Fallopian tube (tissue), 1 donor: Measurements from ENCODE around the gene HSBP1.

GRCh38 chr16:83247754-83248224, 560.0 kb upstream of the HSBP1 start:
- PRO-cap = no peak

- PRO-cap = bidirectional peak, plus-strand start at chr16:83808021, minus-strand start at chr16:83807820
Observed at GRCh38 chr16:83807597-83808825, at the start of gene HSBP1. Gene HSBP1 (plus strand): TSS chr16:83807978.

GRCh38 chr16:83912979-83913555, 14.2 kb downstream of the MLYCD start:
- PRO-cap = bidirectional peak, plus-strand start at chr16:83913382, minus-strand start at chr16:83913252

- PRO-cap = no peak
Observed at GRCh38 chr16:84074786-84075297, 32.2 kb upstream of the SLC38A8 start.

- PRO-cap = no peak
Observed at GRCh38 chr16:84299417-84300309, 5.0 kb downstream of the WFDC1 start.

DNA sequence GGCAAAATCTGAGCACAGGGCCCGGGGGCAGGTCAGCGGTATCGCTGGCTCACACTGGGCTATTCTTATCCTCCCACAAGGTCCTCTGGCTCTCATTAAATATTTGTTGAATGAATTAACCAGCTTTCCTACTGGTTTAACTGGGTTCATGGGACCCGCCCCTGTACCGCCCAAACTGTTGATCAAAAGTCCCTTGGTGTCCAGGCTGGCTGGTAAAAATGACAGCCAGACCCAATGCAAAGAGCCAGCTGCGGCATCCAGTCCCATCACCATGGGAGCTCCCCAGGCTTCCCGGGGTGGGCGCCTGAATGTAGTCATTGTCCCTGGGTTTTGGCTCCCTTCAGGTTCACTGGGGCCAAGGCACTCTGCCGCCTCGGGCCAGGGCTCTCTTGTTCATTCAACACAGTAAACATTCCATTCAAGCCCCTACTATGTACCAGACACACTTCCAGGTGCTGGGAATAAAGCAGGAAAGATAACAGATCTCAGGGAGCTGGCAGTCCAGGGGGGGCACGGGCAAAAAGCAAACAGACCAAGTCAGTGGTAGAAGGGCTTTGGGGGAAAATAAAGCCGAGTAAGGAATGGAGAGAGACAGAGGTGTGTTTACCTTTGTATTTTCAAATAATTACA, 11.7 kb upstream of the ATP2C2 start:
- PRO-cap = no peak

GRCh38 chr16:84524325-84524690, 19.8 kb upstream of the MEAK7 start:
- PRO-cap = no peak

DNA sequence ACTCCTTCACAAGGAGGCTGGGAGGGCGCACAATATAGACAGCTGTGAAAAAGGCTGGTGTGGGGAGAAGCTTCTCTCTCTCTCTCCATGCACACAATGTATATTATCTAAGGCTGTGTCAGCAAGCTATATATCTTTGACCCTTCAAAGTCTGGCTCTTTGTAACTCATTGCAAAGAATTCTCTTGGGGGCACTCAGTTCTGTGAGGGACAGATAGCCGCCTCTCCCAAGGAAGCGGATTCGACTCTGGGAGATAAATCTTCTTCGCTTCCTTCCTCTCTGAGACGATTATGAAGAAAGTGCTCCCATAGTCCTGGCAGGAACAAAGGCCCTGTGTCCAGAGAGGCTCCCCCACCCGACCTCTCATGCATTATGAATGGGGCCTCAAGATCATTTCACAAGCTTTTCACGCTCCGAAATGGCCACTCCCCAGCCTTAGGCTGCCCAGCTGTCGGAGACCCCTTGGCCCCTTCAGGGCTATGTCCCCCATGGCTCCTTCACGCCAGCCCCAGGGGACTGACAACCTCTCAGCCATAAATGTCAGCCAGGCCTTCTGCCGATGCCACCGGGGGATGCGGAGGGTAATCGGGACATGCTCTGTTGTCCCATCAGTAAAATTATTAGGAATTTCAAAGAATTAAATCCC, 33.3 kb upstream of the MEAK7 start:
- PRO-cap = no peak

DNA sequence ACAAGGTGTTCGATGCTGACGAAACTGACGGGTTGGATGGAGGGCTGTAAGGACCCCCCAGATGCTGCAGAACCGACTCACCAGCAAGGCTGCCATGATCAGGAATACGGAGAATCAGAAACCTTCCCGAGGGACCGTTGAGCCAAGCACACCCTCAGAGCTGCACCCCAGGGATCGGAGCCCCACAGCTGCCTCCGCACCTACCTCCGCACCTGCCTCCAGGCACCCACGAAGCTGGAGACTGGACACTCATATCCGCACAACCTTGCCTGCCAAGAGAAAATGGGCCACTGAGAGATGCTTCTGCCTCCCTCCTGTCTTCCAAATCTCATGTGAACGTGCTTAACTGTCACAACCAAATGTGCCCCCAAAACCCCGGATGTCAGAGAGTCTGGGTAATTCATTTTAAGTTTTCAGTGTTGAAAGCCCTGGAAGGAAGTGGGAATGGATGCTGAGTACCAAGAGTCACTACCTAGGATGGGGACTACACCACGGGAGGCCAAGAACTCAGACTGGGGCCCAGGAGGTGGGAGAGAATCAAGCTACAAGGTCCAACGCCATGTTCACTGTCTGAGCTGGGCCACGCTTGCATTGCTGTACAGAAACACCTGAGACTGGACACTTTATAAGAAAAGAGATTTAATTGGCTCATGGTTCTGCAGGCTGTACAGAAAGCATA, 49.4 kb upstream of the MEAK7 start:
- PRO-cap = unidirectional peak, minus-strand start at position 332 of the sequence

GRCh38 chr16:84585703-84586639, 31.9 kb downstream of the COTL1 start:
- PRO-cap = no peak

DNA sequence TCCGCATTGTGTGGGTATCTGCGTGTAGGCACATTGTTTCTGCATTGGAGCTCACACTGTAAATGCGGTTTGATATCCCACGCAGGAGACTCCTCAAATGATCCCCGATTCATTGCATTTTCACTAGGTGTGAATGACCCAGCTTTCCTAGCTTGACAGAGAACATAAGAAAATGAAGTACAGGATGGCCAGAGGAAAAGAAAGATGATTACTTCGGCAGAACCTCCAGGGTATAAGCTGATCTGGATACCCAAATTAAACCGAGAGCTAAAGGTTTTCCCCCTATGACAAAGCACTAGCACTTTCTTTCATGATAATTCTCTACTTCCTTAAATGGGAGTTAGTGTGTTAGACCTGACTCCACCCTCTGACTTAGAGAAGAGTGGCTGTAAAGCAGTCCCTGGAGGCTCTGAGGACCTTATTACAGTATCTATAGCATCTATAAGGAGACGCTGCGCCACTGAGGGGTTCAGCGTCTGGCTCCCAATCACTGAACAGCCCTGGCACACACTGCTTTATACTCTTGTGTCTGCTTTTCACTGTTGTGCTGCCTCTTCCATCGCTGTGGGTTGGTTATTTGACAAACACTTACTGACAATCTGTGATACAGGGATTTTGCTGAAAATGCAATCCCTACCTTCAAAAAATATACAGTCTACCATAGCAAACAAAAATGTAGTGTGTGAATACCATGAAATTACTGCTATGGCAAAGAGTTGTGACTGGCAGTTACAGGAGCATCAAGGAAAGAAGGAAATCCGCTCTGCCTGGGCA, 17.1 kb downstream of the COTL1 start:
- PRO-cap = no peak

GRCh38 chr16:84614744-84616014, 2.7 kb downstream of the COTL1 start:
- PRO-cap = no peak

GRCh38 chr16:84723699-84724526, 24.1 kb downstream of the USP10 start:
- PRO-cap = no peak

- PRO-cap = bidirectional peak, plus-strand start at chr16:84730700, minus-strand start at chr16:84730569
Observed at GRCh38 chr16:84730361-84730954, 30.7 kb downstream of the USP10 start.

DNA sequence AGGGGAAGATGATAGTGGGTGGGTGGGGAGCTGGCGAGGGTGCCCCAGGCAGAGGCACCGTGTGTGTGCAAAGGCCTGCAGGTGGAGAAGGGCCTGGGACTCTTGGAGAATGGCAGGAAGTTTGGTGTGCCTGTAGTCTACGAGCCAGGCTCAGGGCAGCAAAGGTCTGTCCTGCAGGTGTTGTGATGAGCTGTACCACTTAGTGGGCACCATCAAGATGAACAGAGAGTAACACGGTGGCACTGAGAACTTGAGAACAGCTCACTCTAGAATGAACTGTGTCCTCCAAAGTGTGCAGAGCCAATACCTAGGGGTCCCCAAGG, 4.3 kb downstream of the CRISPLD2 start:
- PRO-cap = no peak

- PRO-cap = no peak
Observed at GRCh38 chr16:84845565-84846110, 25.9 kb downstream of the CRISPLD2 start.

DNA sequence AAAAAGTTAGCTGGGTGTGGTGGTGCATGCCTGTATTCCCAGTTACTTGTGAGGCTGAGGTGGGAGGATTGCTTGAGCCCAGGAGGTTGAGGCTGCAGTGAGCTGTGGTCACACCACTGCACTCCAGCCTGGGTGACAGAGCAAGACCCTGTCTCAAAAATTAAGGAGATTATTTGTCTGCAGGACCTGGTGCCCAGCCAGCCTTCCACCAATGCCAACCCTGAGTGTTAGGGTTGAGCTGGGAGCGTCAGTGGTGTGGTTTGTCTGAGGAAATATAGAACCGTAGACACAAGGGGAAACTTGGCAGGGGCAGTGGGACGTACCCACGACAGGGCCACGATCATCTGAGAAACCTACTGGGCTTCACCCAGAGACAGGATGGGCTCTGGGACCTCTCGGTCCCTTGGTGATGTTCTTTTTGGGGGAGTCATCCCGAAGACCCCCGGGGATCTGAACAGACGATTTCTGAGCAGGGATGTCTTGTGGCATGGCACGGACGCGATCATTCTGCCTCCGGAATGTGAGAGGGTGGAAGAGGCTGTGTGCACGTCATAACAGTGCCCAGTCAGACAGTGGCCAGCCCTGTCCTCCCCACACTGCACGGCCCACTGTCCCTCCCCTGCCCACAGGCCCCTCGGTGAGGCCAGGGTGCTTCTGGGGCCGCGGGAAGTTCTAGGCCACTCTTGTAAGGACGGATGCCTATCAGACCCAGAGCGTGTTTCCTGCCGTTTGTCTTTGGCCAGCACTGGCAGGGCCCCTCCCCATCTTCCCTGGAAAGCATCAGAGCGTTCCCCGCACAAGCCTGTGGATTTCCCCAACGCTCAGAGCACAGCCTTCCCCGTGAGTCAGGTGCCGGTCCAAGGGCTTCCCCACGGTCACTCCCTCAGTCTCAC, 33.4 kb downstream of the CRISPLD2 start:
- PRO-cap = no peak

DNA sequence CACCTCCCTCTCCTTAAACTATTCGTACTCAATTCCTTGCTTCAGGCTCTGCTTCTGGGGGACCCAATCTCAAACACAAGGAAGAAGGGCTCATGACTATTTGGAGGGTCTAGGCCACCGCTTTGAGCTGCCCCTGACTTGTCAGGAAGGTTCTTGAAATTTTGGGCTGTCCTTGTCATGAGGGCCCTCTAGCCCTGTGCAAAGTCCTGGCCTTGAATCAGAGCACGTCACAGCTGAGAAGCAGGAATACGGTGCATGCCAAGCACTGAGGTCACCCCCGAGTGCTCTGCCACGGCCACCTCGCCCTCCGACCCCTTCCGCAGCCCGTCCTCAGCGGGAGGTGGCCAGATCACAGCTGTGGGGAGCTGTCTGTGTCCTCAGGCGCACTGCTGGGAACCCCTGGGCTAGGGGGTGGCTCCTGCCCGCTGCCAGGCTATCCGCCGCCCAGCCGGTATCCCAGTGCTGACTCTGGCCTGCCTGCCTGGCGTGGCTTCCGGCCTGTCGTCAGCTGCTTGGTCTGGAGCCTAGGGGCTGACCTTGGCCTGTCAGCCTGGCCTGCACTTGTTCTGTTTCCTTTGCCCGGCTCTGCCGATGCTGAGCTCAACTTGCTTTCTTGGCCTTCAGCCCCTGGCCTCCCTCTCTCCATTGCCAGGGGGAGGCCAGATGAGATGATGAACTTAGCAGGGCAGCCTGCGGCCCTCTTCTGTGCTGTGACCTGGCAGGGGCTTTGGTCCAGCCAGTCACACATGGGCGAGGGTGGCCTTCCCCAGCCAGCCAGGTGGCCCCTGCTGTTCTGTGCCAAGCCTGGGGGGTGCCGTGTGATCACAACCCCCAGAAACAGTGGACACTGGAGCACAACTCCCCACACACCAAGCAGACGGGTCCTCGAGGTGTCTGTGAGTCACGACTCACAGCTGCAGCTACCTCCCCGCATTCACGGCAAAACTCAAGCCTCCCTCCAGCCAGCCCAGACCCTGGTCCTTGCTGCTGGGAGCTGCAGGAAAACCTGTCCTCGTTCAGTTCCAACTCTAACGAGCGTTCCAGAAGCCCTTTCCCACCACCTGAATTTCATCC, 77.4 kb downstream of the ZDHHC7 start:
- PRO-cap = no peak

GRCh38 chr16:85015952-85016411, 4.6 kb upstream of the ZDHHC7 start:
- PRO-cap = no peak

DNA sequence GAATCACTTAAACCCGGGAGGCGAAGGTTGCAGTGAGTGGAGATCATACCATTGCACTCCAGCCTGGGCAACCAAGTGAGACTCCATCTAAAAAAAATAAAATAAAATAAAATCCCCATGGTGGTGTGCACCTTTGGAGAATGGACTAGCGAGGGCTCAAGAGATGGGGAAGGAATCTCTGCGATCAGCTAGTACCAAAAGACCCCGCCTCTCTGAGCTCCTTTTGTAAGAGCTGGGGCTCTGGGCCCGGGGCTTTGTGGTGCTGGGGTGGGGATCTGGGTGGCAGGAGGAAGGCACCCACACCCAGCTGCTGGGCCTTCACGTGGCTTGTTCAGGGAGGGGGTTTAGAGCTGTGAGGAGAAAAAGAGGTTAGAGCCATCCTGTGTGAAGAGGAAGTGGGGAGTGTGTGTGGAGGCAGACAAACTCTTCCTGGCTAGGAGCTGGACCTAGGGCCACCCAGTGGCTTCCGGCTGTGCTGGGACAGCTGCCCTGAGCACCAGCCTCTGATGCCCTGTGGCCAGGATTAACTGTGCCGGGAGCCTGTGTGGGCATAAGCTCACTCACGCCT, 7.6 kb downstream of the CIBAR2 start:
- PRO-cap = no peak